MCF 10A (cell line): Measurements from ENCODE around the genes ASRGL1, EML3, BSCL2, HNRNPUL2 and PLAAT4.

DNA sequence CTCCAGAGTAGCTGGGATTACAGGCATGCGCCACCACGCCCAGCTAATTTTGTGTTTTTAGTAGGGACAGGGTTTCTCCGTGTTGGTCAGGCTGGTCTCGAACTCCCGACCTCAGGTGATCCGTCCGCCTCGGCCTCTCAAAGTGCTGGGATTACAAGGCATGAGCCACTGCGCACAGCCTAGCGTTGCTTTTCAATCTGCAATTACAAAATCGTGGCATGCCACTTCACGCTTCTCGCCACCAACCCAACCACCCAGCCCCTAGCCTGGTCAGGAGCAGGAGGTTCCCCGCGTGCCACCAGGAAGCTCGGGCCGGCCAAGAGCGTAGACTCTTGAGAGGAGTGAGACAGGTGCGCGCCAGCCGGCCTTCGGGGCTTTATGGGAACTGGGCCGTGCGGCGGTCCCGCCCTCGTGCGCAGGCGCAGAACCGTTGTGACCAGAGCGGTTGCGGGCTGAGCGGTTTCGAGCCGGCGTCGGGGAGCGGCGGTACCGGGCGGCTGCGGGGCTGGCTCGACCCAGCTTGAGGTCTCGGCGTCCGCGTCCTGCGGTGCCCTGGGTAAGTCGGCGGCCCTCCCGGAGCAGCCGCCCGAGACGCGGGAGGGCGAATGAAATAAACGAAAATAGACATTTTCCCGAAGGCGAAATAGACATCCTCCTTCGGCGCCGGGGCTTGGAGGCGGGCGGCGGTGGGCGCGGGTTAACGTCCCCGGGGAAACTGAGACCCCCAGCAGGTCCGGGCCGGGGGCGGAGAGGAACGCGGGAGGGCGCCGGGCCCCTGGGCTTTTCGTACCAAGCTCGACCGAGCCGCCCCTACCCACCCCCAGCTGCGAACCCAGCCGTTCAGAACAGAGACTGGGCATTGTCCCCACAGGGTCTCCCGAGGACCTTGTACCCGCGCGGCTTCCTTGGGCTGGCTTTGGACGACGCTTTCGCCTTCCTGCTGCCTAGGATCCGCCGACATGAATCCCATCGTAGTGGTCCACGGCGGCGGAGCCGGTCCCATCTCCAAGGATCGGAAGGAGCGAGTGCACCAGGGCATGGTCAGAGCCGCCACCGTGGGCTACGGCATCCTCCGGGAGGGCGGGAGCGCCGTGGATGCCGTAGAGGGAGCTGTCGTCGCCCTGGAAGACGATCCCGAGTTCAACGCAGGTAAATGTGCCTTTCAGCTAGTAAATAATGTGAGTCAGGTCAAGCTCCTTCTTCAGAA lies at the start of gene ASRGL1:
ASRGL1 (plus strand) TSS at position 430 of the 1,207 bp plus-strand sequence.
- PRO-cap, result bidirectional peak, plus-strand start at position 448 of the sequence, minus-strand start at position 352 of the sequence
- RRBS, result 9% methylated on average over 41 of the region's 111 CpGs

DNA sequence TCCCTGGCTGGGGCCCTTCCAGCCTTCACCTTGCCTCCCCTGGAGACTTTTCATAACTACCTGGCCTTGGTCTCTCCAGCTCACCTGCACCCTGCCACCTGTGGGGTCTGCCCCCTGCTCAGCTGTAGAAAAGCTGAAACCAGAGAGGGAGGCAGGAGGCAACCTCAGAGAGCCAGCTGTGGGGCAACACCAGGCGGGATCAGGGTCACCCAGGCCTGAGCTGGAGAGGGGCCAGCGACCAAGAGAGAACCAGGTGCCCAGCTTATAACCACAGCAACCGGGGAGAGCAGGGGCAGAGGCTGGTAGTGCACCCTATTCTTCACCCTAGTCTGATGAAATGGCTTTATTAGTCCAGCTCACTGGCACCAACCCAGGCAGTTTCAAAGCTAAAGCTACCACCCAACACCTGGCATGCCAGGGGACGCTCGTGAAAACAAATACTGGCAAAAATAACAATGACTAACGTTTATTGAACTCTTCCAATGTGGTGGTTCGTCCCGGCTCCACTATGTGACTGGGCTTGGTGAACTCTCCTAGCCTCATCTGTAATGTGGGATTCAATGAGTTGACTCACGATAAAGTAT lies 30.5 kb downstream of the SCGB1A1 start:
- PRO-cap, result no peak
- RRBS, result no CpG with 5 or more reads among the region's 9 CpGs

DNA sequence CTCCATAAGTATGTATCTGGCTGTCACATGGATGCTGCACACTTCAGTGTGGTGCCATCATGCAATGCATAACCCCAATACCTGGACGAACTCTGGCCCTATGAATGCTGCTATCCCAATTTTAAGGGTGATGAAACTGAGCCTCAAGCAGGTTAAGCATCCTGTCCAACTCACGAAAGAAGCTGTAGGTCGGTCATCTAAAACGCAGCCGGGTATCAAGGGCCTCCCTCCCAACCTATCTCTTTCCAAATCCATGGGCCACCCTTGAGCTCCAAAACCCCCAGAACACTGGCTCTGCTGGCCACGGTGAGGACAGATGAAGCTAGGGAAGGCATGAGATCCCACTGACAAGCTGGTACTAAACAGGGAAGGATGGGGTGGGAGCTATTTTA lies 32.1 kb downstream of the AHNAK start:
- PRO-cap, result unidirectional peak, minus-strand start at position 179 of the sequence
- RRBS, result no CpG with 5 or more reads among the region's 6 CpGs

- PRO-cap, result no peak
- RRBS, result no CpG with 5 or more reads among the region's 7 CpGs
These were observed 13.8 kb downstream of the AHNAK start for GRCh38 chr11:62532490-62533431.

- PRO-cap, result bidirectional peak, plus-strand start at chr11:62552978, minus-strand start at chr11:62552680; bidirectional peak, plus-strand start at chr11:62553326, minus-strand start at chr11:62553235; bidirectional peak, plus-strand start at chr11:62553715, minus-strand start at chr11:62553544
- RRBS, result no CpG with 5 or more reads among the region's 15 CpGs
These were observed 6.5 kb upstream of the AHNAK start for GRCh38 chr11:62552803-62553764.

DNA sequence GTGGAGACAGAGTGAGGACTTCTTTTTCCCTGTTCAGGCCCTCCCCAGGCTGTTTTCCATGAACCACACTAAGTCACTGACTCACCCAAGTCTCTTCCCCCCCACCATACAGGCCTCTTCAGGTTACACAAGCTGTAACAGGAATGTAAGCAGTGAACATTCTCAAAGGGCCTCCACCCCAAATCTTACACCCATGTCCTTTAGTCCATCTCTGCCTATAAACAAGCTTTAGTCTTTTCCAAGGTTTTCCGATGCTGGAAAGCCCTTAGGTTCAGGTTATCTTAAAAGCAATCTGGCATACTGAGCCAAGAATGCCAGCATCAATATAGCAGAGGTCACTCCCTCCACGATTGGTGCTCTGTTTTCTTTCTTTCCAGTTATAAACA lies 13.0 kb downstream of the EEF1G start:
- PRO-cap, result no peak
- RRBS, result no CpG with 5 or more reads among the region's 2 CpGs

- PRO-cap, result bidirectional peak, plus-strand start at chr11:62612671, minus-strand start at chr11:62612376; bidirectional peak, plus-strand start at chr11:62612848, minus-strand start at chr11:62612775
- RRBS, result under 1% methylated on average over 31 of the region's 55 CpGs
These were observed at the start of gene EML3 for GRCh38 chr11:62612412-62612808. TSS of gene EML3 (minus strand) at chr11:62612775.

DNA sequence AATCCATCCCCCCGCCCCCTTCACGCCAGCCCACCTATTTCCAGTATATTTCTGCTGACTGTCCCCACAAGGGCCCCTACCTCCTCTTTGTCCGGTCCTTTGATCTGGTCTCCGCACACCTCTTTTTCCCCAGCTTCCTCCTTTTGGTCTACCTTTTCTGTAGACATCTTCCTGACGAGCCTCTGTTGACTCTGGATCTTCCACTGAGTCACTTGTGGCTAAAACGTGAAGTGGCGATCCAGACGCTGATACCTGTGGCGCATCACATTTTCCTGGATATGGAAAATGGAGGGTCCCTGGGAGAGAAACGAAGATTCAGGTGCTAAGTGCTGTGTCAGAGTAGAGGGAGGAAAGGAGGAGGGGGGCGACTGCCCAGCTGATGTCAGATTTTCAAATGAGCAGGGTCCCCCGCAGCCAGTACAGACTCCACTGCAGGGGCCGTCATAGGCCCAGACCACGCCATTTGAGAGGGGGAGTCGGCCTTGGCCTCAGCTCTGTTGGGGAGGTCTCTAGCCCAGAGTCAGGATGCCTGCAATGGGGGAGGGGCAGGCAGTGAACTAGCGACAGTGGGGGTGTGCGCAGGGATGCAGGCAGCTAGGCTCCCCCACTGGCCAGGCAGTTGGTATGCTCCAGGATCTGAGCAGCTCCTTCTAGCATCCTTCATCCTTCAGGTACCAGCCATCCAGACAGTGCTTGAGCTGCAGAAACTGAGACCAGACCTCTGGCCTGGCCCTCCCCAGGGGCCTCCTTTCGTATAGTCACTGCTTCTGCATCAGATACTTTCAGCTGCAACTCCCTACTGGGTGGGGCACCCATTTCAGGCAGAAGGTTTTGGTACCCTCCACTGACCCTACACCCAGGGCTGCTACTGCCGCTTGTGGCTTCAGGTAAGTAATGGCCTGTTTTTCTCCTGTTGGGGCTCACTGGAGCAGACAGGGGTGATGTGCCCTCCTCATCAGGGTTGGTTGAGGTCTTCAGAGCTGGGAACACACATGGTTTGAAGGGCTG lies at the start of gene BSCL2:
BSCL2 (minus strand) TSS at position 396 of the 1,008 bp plus-strand sequence.
- PRO-cap, result no peak
- RRBS, result no CpG with 5 or more reads among the region's 19 CpGs

DNA sequence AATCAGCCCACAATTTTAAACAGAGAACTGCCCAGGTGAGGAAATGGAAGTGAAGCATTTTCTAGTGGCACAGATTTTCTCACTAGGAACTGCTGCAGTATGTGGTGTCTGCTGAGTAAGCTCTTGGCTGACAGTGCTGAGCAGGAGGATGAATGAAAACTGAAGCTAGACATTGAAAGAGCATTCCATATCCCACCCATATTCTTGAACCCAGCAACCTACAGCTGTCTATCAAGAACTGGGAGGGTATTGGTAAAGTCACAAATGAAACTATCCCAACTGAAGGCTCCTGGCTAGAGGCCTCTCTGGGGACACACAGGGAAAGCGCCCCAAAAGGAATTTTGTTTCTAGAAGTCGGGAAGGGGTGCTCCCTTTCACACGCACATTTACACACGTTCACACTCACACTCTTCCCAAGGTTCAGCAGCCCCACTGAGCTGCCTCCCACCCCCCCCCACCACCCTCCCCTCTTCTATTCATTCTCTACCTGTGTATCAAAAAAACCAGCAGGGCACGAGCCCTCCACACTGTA lies 6.3 kb downstream of the GNG3 start:
- PRO-cap, result no peak
- RRBS, result no CpG with 5 or more reads among the region's 5 CpGs

DNA sequence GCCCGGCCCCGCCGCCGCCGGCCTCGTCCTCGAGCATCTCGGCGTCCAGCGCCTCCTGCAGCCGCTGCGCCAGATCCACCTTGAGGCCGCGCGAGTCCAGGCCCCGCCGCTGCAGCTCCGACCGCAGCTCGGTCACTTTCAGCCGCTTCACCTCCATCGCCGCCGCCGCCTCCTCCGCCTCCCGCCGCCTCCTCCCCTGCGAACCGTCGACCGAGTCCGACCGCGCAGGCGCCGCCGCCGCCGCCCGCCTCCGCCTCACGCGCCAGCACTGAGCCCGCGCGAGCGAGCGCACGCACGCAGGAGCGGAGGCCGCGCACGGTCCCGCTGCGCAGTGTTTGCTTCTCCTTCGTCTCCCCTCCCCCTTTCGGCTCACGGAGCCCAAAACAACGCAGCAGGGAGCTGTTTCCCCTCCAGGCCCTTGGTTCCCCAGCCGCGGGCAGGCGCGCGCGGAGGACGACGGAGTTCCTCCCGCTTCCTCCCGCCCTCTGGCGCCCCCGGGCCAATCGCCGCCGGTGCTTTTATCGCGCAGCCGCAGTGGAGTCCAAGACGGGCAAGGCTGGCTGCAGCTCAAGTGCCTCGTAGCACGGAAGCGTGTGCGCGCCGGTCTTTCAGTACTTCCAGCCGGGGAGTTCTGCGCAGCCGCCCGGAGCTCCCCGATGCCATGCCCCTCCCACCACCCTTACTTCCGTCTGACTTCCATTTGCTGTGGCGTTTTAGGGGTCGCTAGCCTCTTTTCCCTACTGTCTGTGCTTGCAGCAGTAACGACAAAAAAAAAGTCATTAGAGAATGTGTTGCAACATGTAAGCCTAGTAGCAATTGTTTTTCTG lies at the start of gene HNRNPUL2:
HNRNPUL2 (minus strand) TSS at position 458 of the 827 bp plus-strand sequence.
- PRO-cap, result bidirectional peak, plus-strand start at position 268 of the sequence, minus-strand start at position 218 of the sequence; bidirectional peak, plus-strand start at position 682 of the sequence, minus-strand start at position 458 of the sequence
- RRBS, result under 1% methylated on average over 10 of the region's 95 CpGs

DNA sequence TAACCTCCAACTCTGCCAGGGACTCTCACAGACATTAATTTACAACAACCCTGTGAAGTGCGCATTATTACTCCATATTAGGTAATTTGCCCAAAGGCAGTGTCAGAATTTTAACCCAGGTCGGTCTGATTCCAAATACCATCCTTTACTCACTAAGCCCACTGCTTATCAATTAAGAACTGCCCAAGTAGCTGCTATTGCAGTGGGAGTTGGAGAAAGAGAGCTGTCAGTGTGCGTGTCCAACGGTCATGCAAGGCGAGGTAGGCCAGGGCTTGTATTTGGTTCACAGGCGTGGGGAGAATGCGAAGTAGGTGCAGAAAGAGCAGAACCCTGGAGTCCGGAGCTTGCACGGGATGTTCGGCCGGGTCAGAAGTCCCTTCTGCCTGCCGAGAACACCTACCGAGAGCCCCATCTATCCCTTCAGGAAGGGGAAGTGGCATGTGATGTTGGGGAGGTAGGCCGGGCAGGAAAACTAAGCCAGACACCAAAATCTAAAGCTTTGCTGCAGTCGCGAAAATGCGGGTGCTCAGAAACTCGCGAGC lies 573 bp upstream of the TAF6L start:
- PRO-cap, result bidirectional peak, plus-strand start outside the sequence, minus-strand start at position 474 of the sequence
- RRBS, result 0% methylated on average over 3 of the region's 19 CpGs

DNA sequence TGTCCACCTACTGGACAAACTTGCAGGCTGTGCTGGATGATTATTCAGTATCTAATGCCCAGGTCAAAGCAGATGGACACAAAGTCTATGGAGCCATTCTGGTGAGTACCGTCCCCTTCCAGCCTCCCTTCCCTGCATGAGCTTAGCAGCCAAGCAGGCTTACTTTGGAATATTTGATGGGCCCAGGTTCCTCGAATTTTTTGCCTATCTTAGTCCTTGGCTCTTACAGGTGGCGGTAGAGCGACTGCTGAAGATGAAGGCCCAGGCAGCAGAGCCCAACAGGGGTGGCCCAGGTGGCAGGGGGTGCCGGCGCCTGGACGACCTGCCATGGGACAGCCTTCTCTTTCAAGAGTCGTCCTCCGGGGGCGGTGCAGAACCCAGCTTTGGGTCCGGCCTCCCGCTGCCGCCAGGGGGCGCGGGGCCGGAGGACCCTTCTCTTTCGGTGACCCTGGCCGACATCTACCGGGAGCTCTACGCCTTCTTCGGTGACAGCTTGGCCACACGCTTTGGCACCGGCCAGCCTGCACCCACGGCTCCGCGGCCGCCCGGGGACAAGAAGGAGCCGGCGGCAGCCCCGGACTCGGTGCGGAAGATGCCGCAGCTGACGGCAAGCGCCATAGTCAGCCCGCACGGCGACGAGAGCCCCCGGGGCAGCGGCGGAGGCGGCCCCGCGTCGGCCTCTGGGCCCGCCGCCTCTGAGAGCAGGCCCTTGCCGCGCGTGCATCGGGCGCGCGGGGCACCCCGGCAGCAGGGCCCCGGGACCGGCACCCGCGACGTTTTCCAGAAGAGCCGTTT lies 717 bp upstream of the TMEM179B start:
- PRO-cap, result bidirectional peak, plus-strand start at position 435 of the sequence, minus-strand start at position 437 of the sequence
- RRBS, result under 1% methylated on average over 40 of the region's 63 CpGs

DNA sequence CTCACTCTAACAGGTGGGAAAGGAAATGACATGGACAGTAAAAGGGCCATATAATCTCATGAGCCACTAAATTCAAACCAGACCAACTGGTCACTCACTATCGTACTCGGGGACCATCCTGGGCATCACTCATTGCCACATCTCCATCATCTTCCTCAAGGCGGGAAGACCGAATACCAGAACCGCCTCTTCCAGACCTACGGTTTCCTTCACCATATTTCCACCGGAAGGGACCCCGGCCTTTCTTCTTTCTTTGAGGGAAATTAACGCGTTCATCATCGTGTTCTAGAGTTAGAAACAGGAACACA lies 1.6 kb downstream of the NXF1 start:
- PRO-cap, result no peak
- RRBS, result no CpG with 5 or more reads among the region's 11 CpGs

GRCh38 chr11:63001088-63001336 lies 14.6 kb downstream of the SLC22A8 start:
- PRO-cap, result unidirectional peak, minus-strand start at chr11:63001175
- RRBS, result no CpG with 5 or more reads among the region's 2 CpGs

GRCh38 chr11:63023624-63024483 lies 8.2 kb upstream of the SLC22A8 start:
- PRO-cap, result no peak
- RRBS, result no CpG with 5 or more reads among the region's 24 CpGs

- PRO-cap, result no peak
- RRBS, result no CpG with 5 or more reads among the region's 4 CpGs
These were observed 35.6 kb upstream of the SLC22A24 start for GRCh38 chr11:63179452-63180260.

GRCh38 chr11:63489858-63490165 lies 1.2 kb downstream of the PLAAT5 start:
- PRO-cap, result no peak
- RRBS, result no CpG with 5 or more reads among the region's 4 CpGs

DNA sequence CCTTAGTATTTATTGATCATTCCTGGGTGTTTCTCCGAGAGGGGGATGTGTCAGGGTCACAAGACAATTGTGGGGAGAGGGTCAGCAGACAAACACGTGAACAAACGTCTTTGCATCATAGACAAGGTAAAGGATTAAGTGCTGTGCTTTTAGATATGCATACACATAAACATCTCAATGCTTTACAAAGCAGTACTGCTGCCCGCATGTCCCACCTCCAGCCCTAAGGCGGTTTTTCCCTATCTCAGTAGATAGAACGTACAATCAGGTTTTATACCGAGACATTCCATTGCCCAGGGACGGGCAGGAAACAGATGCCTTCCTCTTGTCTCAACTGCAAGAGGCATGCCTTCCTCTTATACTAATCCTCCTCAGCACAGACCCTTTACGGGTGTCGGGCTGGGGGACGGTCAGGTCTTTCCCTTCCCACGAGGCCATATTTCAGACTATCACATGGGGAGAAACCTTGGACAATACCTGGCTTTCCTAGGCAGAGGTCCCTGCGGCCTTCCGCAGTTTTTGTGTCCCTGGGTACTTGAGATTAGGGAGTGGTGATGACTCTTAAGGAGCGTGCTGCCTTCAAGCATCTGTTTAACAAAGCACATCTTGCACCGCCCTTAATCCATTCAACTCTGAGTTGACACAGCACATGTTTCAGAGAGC lies 8.3 kb upstream of the PLAAT4 start:
- PRO-cap, result no peak
- RRBS, result no CpG with 5 or more reads among the region's 16 CpGs

GRCh38 chr11:63530674-63531081 lies 5.9 kb upstream of the PLAAT4 start:
- PRO-cap, result no peak
- RRBS, result no CpG with 5 or more reads among the region's 11 CpGs

DNA sequence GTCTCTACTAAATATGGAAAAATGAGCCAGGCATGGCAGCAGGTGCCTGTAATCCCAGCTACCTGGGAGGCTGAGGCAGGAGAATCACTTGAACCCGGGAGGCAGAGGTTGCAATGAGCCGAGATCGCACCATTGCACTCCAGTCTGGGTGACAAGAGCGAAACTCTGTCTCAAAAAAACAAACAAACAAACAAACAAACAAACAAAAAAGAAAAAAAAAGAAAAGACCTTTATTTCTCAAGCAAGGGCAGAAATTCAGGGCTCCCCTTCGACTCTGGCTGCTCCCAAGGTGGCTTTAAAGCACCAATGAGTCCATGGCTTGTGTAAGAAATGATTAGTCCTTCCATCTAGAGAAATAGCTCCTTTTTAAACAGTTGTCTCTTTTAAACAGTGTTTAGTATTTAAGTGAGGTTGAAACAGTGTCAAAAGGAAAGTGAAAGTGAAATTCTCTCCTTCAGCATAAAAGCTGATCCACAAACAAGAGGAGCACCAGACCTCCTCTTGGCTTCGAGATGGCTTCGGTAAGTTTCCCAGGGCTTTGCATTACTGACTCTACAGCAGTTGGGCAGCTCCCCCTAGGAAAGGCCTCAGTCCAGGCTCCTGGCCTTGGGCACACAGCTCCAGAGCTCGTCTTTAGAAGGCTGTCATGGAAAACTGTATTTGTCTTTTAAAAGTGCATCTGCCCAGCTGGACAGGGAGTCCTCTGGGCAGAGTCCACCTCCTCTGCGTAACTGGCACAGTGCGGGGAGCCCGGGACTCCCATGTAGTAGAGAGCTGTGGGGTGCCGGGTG lies at the start of gene PLAAT4:
PLAAT4 (plus strand) TSS at position 452 of the 791 bp plus-strand sequence.
- PRO-cap, result bidirectional peak, plus-strand start at position 460 of the sequence, minus-strand start at position 376 of the sequence
- RRBS, result no CpG with 5 or more reads among the region's 12 CpGs